SK-N-DZ (cell line): ENCODE measurements around a stretch of chr6.

DNA sequence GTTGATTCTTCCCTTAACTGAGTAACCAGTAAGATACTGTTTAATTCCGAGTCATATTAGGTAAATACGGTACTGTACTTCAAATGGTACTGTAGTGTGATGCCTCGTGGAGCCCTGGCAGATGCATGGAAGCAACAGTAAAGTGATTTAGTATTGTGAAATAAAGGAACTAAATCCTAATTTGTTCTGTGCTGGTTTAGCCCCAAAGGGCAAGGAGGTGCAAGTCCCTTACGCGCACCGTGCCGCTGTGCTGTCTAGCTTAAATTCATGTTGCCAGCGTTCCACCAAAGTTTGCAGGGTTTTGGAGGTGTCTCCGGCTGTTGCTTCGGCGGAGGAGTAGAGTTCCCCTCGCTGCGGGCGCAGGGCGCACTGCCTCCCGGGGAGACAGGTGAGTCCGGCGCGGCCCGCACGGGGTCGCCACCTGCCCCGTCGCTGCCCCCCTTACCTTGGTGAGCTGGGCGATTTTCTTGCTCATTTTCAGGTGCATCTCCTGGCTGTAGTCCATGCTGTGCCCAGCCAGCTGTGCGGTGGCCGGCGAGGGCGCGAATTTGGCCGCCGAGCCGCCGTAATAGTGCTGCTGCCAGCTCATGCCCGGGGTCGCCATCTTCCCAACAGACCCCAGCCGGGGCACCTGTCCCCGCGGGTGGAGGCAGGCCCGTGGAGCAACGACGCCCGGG lies 630 bp downstream of the FAM184A start:
RAMPAGE:
- cytosol, long total RNA, result no peak
- nucleus, long total RNA, result no peak

DNA sequence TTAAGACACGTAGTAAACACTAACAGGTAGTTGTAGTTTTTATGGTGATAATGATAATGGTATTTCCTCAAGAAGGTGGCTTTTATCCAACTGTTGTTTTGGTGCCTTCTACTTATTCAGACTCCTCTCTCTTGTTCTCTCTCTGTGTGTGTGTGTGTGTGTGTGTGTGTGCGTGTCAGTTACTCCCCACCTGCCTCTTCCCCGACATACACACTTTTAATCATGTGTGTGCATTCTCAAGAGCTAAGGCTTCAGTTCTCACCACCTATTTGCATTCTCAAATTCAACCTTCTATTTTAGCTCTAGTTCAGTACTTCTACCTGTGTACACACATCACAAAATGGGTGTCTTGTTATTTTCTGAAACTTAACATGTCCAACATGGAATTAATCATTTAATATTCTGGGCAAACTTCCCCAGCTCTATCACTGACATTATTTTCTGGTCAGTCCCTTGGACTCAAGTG lies 99.0 kb downstream of the MAN1A1 start:
RAMPAGE:
- cytosol, long total RNA, result no peak
- nucleus, long total RNA, result no peak

GRCh38 chr6:119347072-119347329 lies 2.6 kb downstream of the MAN1A1 start:
RAMPAGE:
- cytosol, long total RNA, result no peak
- nucleus, long total RNA, result no peak

GRCh38 chr6:119355082-119355563 lies 5.6 kb upstream of the MAN1A1 start:
RAMPAGE:
- cytosol, long total RNA, result no peak
- nucleus, long total RNA, result no peak

GRCh38 chr6:119449260-119449694 lies 99.7 kb upstream of the MAN1A1 start:
RAMPAGE:
- cytosol, long total RNA, result no peak
- nucleus, long total RNA, result no peak

DNA sequence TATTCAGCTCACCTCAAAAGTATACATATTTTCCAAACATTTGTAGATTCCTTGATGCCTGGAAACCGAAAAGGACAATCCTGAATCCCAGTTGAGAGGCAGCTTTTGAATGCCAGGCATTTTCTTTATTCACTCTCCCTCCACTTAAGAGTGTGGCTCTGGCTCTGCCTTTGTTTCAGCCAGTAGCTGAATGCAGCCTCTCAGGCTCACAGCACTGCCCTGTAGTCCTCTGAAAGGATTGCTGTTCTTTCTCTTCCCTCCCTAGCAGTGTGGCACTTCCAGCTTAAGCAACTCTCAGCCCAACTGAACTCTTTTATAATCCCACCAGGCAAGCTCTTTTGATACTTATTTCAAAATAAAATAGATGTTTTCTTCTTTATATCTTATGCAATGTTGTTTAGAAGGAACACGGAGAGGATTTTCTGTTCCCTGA lies 415.6 kb downstream of the GJA1 start:
RAMPAGE:
- cytosol, long total RNA, result no peak
- nucleus, long total RNA, result no peak

DNA sequence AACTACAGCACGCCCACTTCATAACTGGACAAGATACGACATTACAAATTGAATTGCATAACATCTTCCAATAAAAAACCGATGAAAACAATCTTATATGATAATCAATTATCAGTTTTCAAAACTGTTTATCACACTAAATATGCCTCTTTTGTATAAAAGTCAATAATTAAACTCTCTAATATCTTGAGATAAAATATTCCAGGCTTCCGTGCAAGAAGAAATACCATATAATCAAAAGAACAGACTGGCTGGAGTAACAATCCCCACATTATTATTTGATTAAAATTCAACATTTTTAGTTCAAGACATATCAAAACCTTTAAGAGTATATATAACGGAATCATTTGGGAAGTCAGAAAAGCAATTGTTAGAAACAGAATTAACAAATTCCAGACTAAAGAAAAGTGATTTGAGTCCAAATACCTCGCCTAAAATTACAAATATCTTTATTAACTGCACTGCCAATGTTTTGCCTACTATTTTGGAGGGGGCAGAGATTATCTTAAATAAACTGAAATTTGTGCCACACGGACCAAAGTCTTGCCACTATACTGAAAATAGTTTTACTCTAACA lies 1.1 kb downstream of the SERINC1 start:
RAMPAGE:
- cytosol, long total RNA, result no peak
- nucleus, long total RNA, result no peak

DNA sequence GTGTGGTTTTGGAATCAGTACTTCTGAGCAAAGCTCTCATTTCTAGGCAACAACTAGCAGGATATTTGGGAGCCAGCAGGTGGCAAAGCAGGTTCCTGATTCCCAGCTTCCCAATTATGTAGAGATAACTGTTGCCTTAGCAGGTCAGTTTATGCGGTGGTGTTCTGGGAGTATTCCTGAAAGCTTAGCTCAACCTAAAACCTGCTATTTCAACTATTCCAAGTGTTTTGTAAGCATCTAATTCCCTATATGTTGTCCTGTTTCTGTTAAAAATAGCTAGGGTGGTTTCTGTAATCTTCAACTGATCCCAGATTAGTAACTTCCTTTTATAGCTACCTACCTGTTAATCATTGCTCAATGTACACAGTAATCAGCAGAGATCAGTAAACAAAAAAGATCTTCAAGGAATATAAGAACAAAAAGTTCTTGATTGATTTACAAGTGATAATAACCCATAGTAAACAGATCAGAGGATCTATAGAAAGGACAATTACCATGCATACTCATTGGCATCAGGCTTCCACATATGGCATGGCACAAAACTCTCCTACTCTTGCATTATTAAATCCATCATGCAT lies 8.4 kb upstream of the FABP7 start:
RAMPAGE:
- cytosol, long total RNA, result no peak
- nucleus, long total RNA, result no peak

DNA sequence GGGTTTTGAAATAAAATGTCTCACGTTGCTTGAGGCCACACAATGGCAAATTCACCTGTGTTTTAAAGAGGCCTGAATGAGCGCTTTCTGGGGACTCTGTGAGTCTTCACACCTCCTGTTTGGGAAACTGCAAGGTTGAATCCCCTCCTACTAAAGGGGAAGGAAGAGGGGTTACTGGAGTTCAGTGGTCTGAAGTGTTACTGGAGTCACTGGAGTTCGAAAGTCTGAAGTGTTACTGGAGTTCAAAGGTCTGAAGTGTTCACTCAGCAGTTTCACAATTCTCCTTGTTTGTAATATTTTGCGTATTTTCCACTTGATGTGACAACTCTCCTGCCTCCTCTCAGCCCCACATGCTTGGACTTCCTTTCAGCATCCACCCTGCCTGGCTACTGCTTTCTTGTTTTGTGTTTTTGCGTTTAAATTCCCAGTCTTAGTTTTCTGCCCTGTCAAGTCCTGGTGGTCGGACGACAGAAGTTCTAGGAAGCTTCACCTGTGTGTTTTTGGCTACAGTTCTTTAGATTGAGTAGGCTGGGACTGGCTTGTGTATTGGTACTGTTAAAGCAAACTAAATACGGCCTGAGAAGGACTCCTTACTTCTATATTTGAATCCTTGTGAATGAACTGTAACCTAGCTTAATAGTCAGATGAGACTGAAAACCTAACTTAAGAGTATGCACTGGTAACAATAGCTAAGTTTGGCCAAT lies 1.9 kb downstream of the SMPDL3A start:
RAMPAGE:
- cytosol, long total RNA, result no peak
- nucleus, long total RNA, result no peak

GRCh38 chr6:123494147-123494595 lies 142.6 kb downstream of the TRDN start:
RAMPAGE:
- cytosol, long total RNA, result no peak
- nucleus, long total RNA, result no peak

RAMPAGE:
- cytosol, long total RNA, result no peak
- nucleus, long total RNA, result no peak
These were observed 639 bp downstream of the RNF217 start for GRCh38 chr6:124962555-124963596.

DNA sequence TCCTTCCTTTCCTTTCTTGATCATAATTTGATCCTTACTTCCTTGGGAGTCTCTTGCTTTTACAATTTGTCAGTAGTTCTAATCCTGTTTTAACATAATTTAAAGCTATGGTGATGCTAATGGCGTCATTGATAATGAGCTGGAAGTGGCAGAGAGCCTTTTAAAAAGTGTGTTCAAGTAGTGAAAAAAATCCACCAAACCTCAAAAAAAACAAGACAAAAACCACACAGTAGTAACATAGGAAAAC lies 128.7 kb upstream of the HDDC2 start:
RAMPAGE:
- cytosol, long total RNA, result no peak
- nucleus, long total RNA, result no peak

GRCh38 chr6:125753141-125753897 lies 3.9 kb downstream of the HEY2 start:
RAMPAGE:
- cytosol, long total RNA, result no peak
- nucleus, long total RNA, result no peak

DNA sequence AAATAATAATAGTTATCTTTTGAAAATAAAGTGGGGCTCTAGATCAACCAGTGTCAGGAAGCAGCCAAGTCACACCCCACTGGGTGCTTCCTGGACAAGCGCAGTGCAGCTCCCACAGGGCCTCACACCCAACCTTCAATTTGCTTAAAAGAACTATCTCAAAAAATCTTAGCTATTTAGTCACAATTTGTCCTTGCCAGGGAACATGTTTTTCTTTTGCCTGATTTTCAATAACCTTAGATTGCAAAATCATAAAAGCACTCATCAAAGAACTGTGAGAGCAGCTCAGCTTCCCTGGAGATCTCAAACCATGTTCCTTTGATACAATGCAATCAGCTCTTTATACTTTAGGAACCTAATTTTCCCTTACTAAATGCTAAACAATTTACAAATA lies 1.6 kb upstream of the NCOA7 start:
RAMPAGE:
- cytosol, long total RNA, result no peak
- nucleus, long total RNA, result no peak

GRCh38 chr6:125915066-125915581 lies 41.4 kb upstream of the HINT3 start:
RAMPAGE:
- cytosol, long total RNA, result no peak
- nucleus, long total RNA, result no peak

DNA sequence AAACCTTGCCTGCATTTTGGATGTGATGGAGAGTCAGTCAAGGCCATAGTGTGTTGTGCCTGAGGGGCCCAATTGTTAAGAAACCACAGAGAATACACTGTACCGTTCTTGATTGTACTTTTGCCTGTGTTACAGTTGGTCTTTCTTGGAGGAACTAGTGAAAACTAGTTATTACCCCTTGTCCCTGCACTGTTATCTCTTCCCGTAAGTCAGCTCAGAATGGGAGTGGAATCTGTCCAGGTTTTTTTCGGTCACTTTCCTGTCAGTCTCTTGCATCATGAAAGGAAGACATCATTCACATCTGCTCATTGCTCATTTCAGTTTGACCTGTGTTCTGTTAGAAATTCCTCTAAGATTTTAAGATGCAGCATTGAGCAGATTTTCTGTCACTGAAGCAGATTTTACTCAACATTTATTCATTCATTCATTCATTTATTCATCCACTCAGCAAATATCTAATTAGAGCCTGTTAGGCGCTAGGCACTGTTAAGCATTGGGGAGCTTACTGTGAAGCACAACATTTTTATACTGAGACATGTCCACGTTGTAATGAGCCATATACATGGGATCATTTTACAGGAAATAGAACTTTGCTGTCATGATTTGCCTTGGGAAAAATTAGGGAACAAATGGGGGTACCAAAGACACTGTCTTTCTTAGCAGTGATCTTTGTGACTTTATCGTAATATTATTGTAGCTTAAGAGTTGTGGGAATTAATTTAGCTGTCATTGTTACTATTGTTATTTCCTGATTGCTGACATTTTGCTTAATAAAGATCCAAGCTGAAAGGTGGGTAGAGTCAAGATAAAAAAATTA lies 33.1 kb upstream of the HINT3 start:
RAMPAGE:
- cytosol, long total RNA, result no peak
- nucleus, long total RNA, result no peak

DNA sequence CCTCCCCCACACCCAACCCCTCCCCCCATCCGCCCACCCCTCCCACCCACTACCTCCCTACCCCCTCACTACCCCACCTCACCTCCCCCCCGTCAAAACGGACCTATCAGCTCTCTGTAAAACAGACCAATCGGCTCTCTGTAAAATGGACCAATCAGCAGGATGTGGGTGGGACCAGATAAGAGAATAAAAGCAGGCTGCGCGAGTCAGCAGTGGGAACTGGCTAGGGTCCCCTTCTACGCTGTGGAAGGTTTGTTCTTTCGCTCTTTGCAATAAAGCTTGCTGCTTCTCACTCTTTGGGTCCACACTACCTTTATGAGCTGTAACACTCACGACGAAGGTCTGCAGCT lies 37.0 kb upstream of the ECHDC1 start:
RAMPAGE:
- cytosol, long total RNA, result no peak
- nucleus, long total RNA, result no peak

DNA sequence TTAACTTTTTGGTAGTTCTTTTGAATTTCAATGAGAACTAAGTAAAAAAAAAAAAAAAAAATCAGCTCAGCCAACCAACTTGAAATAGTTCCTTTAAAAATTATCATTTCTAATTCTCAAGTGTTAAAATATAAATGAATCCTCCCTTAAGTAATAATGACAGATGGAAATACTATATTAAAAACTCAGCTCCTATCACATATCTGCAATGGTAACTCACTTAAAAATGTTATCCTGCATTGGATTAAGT lies 31.2 kb upstream of the C6orf58 start:
RAMPAGE:
- cytosol, long total RNA, result no peak
- nucleus, long total RNA, result no peak

DNA sequence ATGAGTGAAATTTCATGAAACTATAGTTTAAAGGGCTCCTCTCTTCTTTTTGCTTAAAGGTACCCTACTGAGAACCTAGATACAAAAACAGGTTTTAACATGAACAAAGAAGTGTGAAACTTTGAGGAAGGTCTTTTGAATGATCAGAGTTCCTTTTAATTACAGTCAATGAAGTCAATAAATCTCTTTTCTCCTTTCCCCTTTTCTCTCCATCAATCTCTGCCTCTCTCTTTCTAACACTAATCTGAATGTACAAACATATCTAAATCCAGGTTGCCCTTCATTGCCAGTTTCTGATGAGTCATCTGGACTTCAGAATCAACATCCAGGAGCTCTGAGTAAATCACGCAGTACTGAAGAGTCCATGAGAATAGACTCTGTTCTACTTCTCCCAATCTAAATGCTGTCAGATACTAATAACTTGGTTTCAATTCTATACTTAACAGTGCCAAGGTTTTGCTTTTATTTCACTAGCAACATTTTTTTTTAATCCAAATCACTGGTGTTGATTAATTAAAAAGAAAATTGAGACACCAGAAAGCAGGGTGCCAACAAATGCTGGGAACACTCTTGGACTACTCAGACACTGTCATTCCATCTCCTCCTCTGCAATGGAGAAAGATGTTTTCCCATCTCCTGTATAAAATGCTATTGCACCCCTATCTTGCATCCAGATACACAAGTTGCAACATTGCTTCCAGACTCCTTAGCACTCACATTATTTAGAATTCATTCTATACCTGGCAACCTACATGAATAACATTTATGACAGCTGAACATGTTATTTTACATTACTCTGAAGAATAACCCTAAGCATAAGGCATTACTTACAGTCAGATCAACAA lies 238.8 kb upstream of the THEMIS start:
RAMPAGE:
- cytosol, long total RNA, result no peak
- nucleus, long total RNA, result no peak

RAMPAGE:
- cytosol, long total RNA, result no peak
- nucleus, long total RNA, result no peak
These were observed 144.4 kb downstream of the PTPRK start for GRCh38 chr6:128375714-128376733.